Thyroid gland (tissue), 7 donors: Measurements from ENCODE around the genes RASL12 and RPL4.

DNA sequence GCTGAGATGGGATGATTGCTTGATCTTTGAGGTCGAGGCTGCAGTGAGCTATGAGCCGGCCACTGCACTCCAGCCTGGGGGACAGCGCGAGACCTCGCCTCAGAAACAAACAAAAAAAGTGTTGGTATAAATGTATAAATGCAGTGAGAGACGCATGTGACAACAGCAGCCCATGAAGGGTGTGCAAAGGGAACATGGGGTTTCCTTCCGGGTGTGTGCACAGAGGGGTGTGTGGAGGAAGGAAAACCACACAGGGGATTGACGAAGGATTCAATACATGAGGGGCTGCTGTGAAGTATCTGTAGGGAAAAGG, 1.2 kb downstream of the MTFMT start:
- PRO-cap, 2 experiments = no peak in any of the 2 experiments
- RAMPAGE, long total RNA, 5 experiments = no peak in any of the 5 experiments

DNA sequence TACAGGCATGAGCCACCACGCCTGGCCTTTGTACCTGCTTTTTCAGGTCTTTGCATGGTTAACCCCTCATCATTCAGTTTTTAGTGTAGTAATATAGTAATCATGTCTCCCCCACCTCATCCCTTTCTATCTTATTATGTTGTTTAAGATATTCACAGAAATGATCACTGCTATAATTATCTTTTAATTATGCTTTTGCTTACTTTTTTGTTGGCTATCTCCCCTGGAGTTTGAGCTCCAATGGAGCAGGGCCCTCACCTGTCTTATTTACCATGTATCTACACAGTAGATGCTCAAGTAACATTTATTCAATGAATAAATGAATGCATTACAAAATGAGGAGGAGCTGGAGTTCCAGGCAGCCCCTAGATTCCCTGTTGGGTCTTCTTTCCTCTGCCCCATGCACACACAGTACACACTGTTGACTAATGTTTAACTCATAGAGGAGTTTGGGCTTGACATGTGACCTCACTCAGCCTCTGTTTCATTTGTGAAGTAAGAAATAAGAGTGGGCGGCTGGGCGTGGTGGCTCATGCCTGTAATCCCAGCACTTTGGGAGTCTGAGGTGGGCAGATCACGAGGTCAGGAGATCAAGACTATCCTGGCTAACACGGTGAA, 1.1 kb upstream of the SLC51B start:
- PRO-cap, 2 experiments = no peak in any of the 2 experiments
- RAMPAGE, long total RNA, 5 experiments = no peak in any of the 5 experiments

DNA sequence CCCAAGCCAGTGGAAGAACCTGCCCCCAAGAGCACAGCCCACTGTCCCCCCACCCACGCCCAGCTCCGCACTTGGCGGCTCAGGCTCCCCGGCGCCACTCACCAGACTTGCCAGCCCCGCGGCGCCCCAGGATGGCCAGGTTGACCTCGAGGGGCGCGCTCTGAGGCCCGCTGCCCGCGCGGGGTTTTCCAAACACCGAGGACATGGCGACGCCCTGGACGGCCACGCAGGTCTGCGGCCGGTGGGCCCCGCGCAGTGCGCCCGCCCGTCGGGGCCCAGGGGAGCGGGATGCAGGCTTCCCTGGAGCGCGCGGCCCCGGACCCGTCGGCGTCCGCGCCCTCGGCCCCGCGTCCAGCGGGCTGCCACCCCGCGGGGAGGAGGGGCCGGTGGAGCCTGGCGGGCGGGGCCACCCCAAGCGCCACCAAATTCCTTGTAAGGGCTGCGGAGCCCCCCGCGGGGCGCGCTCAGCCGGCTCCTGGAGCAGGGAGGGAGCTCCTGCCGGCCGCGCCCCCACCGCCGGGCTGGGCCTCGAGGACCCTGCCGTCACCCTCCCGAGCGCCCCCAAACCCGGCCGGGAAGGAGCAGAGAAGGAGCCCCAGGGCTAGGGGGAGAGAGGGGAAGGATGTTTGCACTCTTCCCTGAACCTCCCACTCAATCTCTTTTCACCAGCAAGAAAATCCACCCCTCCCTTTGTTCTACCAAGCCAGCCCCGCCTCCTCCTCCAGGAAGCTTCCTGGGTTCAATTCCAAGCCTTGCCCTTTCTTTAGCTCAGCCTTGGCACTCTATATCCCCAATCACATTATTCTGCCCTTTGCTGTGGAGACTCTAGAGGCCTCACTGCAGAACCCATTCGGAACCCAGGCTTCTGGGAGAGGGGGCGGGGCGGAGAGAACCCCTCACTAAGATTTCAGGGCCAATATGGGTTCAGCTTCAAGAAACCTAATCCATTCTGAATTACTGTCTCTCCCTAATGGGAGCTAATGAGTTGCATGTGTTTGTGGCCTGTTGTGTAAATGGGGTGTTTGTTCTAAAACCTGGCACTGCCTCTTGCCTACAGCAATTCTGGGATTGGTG, at the start of gene RASL12:
RASL12 (minus strand) TSS at position 361 of the 1,074 bp plus-strand sequence.
- PRO-cap, 2 experiments = peak in 2 of 2 experiments; most common minus-strand start position 361 of the sequence (in 2)
- RAMPAGE, long total RNA, 5 experiments = no peak in any of the 5 experiments

- PRO-cap, 2 experiments = no peak in any of the 2 experiments
- RAMPAGE, long total RNA, 5 experiments = no peak in any of the 5 experiments
These were observed 1.4 kb downstream of the KBTBD13 start for GRCh38 chr15:65077691-65078511.

- PRO-cap, 2 experiments = no peak in any of the 2 experiments
- RAMPAGE, long total RNA, 5 experiments = no peak in any of the 5 experiments
These were observed 2.7 kb downstream of the PDCD7 start for GRCh38 chr15:65130856-65131355.

- PRO-cap, 2 experiments = no peak in any of the 2 experiments
- RAMPAGE, long total RNA, 5 experiments = no peak in any of the 5 experiments
These were observed 14.4 kb upstream of the PARP16 start for GRCh38 chr15:65300876-65301618.

GRCh38 chr15:65303409-65304495, 17.1 kb upstream of the PARP16 start:
- PRO-cap, 2 experiments = peak in 2 of 2 experiments; most common plus-strand start chr15:65303981 (in 2); most common minus-strand start chr15:65303929 (in 2)
- RAMPAGE, long total RNA, 5 experiments = no peak in any of the 5 experiments

- PRO-cap, 2 experiments = no peak in any of the 2 experiments
- RAMPAGE, long total RNA, 5 experiments = no peak in any of the 5 experiments
These were observed 12.6 kb downstream of the IGDCC3 start for GRCh38 chr15:65364988-65365774.

- PRO-cap, 2 experiments = no peak in any of the 2 experiments
- RAMPAGE, long total RNA, 5 experiments = no peak in any of the 5 experiments
These were observed 10.1 kb downstream of the HACD3 start for GRCh38 chr15:65540241-65540877.

- PRO-cap, 2 experiments = no peak in any of the 2 experiments
- RAMPAGE, long total RNA, 5 experiments = no peak in any of the 5 experiments
These were observed 28.8 kb downstream of the SLC24A1 start for GRCh38 chr15:65650318-65651142.

GRCh38 chr15:65689774-65690331, 68.1 kb downstream of the SLC24A1 start:
- PRO-cap, 2 experiments = no peak in any of the 2 experiments
- RAMPAGE, long total RNA, 5 experiments = no peak in any of the 5 experiments

DNA sequence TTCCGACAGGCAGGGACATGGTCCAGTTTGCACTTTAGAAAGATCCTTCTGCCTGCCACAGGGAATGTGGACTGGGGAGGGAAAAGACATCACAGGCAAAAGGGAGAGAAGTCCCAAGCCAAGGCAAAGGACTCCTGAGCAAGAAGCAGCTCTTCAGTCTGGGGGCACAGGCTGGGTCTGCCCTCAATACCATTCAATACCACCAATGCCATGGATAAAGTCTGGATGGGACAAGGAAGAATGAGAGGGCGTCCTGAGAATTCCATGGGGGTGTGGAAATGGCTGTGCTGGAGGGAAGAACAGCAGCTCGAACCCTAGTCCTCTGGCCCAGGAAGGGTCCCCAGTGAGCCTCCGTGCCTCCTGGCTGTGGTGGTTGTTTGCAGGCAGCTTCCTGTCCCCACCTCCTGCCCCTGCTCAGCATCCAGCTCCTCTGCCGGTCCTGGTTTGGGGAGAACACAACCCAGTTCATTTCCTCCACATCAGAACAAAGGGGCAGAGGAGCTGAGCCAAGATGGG, 17.1 kb downstream of the MEGF11 start:
- PRO-cap, 2 experiments = no peak in any of the 2 experiments
- RAMPAGE, long total RNA, 5 experiments = no peak in any of the 5 experiments

GRCh38 chr15:66475951-66476809, 21.4 kb downstream of the SNAPC5 start:
- PRO-cap, 2 experiments = no peak in any of the 2 experiments
- RAMPAGE, long total RNA, 5 experiments = no peak in any of the 5 experiments

DNA sequence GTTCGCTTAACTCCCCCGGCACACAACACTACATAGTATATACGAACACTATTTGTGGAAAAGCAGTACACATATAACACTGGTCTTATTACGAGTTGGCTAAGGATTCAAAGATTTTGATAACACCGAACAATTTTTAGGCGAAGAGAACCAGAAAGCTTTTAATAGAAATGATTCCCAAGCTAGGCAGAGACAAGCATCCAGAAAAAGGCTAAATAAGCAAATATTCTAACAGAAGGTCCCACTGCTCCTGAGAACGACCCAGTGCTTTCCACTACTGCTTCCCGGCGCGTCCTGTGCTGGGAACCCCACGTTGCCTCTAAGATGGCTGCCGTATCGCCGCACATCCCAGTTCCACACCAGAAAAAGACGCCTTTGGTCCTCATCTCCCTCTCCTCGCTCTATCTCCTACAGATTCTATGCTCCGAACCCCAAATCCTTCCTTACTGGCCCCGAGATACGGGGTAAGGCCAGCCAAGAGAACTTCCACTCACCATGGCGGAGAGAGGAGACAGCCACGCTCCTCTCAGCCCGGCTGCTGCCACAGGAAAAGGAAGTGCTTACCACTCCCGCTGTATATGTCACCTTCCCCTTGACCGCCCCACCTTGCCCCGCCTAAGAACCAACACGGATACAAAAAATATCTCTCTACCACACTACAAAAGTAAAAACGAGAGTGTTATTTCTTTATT, at the start of gene RPL4:
RPL4 (minus strand) TSS at position 562 of the 692 bp plus-strand sequence.
- PRO-cap, 2 experiments = peak in 2 of 2 experiments; most common minus-strand start position 321 of the sequence (in 1)
- RAMPAGE, long total RNA, 5 experiments = start-site peak on the minus strand in 5 of 5 experiments, centred at positions 541 to 554 of the sequence, 19 to 936 reads per replicate

DNA sequence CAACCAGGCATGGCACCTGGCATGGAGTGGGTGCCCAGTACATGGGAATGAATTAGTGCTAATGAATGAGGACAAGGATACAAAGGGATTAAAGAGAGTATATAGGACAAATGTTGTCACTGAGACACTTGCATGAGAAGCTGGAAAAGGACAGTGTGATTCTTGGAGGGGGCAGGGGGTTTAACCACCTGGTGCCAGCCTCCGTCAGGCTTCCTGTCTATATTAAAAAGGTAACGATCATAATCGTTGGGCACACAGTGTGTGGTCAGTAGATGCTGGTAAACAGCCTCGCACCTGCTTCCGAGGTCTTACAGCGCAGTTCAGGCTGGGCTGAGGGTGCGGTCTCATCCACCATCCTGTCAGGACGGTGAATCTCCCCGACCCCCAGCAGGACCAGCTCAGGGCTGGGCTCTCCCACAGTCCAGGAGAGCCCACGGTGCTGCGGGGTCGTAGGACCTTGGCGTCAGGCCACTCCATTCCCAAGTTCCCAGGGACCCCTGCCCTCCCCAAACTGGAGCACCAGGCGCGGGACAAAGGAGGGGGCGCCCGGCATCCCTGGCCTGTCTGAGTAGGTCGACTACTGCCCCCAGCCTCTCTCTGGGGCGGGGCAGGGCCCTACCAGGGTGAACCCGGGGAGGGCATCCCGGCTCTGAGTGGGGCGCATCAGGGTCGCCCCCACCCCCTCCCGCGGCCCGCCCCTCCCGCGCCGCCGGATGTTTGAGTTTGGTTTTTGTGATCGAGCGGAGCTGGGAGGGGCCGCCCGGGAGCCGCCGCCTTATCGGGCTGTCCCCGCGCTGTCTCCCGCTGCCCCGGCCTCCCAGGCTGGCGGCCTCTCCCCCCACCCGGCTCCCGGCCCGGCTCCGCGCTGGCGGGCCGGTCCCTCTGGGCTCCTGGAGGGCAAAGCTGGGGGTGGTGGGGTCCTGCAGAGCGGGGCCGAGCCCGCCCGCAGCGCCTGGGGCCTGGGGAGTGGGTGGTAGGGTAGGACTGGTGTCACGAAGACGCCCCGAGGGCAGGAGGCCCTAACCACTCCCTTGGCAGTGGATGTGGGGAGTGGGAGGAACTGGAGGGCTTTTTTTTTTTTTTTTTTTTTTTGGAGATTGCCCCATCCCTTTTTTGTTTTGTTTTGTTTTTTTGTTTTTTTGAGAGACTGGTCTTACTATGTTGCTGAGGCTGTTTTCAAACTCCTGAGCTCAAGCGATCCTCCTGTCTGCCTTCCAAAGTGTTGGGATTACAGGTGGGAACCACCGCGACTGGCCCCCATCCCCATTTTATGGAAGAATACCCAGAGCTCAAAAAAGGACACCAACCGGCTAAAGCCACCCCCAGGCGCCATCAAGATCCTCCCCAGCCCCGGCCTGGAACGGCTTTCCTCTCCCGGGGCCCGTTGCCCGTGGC, 47.3 kb upstream of the SMAD6 start:
- PRO-cap, 2 experiments = peak in 1 of 2 experiments; most common minus-strand start position 867 of the sequence (in 1)
- RAMPAGE, long total RNA, 5 experiments = no peak in any of the 5 experiments

DNA sequence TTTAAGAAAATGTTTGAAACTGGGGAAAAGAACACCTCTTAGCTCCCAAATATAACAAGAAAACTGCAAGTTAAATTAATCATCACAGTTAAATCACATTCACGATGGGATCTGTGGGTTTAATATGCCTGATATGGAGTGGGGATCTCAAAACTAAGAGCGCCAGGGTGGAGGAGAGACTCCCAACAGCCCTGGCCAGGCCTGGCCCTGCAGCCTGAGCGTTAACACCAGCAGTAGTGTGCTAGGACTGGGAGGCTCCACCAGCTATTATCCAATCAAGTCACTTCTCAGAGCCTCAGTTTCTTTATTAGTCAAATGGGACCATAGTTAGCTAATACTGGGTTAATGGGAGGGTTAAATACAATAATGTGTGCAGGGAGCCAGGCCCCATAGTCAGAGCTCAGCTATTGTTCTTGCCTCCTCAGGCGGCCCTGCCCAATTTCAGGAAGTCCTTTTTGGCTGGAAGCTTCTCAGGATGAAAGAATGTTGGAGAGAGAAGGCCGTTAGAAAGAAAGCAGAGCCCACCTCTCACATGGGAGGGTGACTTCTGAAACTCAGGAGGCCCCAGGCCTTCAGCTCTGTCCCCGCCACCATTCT, 39.6 kb upstream of the SMAD6 start:
- PRO-cap, 2 experiments = no peak in any of the 2 experiments
- RAMPAGE, long total RNA, 5 experiments = no peak in any of the 5 experiments

- PRO-cap, 2 experiments = no peak in any of the 2 experiments
- RAMPAGE, long total RNA, 5 experiments = no peak in any of the 5 experiments
These were observed 27.4 kb downstream of the SMAD6 start for GRCh38 chr15:66729244-66730047.

DNA sequence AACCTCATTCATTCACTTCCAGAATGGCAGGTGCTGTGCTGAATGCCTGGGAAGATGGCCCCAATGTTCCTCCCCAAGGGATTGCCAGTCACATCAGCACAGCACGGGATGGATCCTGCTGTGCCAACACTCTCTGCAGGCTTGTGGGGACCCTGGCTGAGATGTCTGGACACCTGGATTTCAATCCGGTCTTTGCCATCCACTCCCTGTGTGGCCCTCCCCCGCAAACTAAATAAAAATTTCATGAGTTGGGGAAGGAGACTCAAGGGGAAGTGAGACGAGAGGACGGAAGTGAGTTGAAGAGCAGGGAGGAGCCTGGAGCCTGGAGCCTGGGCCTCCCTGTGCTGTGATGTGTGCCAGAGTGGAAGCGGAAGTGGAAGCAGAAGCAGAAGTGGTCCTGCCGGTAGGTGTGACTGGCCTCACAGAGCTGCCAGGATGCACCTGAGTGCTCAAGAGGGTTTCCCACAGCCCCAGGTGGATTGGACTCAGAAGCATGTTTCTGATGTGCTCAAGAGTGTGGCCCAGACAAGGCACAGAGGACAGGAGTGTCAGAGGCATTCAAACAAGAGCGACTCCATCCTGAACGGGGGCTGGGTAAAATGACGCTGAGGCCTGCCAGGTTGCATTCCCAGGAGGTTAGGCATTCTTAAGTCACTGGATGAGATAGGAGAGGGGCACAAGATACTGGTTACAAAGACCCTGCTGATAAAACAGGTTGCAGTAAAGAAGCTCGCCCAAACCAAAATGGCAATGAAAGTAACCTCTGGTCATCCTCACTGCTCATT, 164.1 kb downstream of the SMAD6 start:
- PRO-cap, 2 experiments = no peak in any of the 2 experiments
- RAMPAGE, long total RNA, 5 experiments = no peak in any of the 5 experiments

- PRO-cap, 2 experiments = no peak in any of the 2 experiments
- RAMPAGE, long total RNA, 5 experiments = no peak in any of the 5 experiments
These were observed 32.5 kb upstream of the SMAD3 start for GRCh38 chr15:67032879-67033386.

DNA sequence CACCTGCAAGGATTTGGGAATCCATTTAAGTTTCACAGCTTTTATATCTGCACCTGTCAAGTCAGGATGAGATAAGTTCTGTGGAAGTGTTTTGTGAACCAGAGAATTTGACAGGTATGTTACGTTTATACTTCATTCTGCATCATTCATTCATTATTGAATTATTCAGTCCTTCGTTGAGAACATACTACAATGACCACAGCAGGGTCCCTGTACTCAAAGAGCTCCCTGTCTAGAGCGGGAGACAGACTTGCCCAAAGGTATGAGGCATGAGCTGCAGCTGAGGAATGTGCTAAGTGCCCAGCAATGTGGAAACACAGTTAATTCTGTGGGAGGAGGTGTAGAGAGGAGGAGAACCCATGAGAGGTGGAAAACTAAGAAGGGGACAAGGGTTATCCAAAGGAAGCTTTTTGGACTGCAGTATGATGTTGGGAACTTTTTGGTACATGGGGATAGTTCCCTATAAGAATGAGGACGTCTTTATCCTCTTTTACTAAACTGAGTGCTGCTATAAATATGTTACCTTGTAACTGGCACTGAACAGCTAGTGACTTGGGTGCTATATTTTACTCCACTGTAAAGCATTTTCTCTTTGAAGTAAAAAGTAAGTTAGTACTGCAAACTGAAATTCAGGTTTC, 5.5 kb downstream of the SMAD3 start:
- PRO-cap, 2 experiments = no peak in any of the 2 experiments
- RAMPAGE, long total RNA, 5 experiments = no peak in any of the 5 experiments